Temporal lobe (tissue), 2 donors: ENCODE measurements around the gene ANKRD26.

DNA sequence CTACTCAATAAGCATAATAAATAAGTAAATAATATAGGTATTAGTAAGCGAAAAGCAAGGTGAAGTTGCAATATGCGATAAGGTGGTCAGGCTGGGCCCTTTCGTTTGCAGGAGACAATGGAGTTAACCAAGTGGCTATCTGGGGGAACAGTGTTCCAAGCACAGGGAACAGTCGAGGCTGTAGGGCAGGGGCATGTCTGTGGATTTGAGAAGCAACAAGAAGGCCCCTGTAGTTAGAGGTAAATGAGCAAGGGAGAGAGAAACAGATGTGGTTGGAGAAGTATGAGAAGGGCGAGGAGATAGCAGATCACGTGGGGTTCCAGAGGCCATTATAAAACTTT is 5.8 kb downstream of the APBB1IP start:
- RAMPAGE, long total RNA, result no peak

DNA sequence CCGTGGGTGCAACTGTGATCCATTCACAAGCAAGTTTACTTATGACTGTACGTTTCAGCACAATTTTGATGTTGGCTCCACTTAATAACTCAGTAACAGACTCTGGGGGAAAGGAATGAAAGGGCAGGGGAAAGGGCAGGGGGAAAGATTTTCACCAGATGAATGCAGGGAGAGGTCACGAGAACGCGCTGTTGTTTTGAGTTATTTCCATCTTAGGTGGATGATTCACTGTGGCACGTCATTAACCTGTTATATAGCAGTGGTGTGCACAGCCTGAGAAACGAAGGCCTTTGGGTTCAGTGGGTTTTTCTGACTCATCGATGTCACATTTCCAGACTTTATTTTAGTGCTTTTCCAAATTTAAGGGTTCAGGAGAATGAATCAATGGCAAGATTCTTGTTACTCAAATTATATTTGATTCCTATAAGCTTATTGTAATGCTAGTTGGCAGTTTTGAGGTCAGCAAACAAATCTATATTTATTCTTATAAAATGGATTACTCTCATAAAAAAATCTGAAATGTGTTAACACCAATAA is 49.4 kb downstream of the APBB1IP start:
- RAMPAGE, long total RNA, result no peak

DNA sequence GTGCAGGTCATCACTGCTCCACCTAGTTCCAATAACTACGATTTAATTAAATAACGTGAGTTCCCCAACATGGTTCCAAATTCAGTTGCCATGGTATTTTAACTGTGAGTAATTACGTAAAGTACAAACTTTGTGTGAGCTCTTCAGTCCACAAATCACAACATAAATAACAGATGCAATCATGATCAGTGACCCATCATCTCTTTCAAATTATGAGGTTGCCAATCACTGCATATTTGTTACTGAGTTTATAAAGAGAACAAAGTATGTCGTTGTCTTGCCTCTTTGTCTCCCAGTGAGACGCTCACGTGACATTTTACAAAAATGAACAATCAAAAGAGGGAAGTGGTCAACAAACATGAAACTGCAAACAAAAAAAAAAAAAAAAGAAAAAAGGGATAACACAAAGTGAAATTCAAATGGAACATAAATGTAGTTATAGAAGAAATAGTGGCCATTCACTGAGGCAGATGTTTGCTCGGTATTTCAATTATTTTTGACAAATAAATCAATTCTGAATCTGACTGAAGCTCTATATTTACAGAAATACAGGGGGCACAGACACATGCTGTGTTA is 122.7 kb upstream of the PDSS1 start:
- RAMPAGE, long total RNA, result no peak

DNA sequence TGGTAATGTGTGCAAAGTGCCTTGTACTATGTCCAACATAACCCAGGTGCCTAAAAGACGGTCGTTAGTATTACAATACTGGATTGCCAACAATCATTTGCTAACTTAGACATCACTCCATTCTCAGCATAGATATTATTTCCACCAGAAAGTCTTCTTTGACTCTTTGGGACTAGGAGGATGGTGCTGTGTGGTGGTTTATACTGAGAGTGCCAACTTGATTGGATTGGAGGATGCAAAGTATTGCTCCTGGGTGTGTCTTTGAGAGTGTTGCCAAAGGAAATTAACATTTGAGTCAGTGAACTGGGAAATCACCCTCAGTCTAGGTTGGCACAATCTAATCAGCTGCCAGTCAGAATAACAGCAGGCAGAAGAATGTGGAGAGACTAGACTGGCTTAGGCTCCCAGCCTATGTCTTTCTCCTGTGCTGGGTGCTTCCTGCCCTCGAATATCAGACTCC is 85.1 kb upstream of the PDSS1 start:
- RAMPAGE, long total RNA, result no peak

DNA sequence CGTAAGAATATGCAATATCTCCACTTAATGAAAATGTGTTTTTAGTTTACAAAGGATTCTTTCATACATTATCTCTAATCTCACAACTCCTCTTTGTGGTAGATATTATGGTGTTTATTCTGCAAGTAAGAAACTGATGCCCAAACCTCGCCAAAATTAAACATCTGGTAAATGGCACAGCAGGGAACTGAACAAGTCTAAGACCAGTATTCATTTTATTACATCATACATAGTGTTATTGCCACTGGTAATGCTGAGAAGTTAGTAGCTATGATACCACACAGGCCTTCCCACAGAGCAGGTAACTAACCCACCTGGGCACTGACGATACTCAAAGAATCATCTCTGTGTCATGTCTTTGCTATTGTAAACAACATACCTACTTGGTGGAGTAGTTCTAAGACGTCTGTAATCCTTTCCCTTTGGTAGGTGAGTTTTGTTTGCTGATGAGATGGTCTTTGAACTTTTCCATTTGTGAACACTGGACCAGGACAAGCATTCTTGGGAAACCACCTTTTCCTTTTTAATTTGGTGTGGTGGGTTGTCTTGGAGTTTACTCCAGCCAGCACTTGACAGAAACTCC is 40.8 kb downstream of the PDSS1 start:
- RAMPAGE, long total RNA, result no peak

- RAMPAGE, long total RNA, result no peak
Observed at GRCh38 chr10:26858060-26858477, 2.7 kb downstream of the ABI1 start.

DNA sequence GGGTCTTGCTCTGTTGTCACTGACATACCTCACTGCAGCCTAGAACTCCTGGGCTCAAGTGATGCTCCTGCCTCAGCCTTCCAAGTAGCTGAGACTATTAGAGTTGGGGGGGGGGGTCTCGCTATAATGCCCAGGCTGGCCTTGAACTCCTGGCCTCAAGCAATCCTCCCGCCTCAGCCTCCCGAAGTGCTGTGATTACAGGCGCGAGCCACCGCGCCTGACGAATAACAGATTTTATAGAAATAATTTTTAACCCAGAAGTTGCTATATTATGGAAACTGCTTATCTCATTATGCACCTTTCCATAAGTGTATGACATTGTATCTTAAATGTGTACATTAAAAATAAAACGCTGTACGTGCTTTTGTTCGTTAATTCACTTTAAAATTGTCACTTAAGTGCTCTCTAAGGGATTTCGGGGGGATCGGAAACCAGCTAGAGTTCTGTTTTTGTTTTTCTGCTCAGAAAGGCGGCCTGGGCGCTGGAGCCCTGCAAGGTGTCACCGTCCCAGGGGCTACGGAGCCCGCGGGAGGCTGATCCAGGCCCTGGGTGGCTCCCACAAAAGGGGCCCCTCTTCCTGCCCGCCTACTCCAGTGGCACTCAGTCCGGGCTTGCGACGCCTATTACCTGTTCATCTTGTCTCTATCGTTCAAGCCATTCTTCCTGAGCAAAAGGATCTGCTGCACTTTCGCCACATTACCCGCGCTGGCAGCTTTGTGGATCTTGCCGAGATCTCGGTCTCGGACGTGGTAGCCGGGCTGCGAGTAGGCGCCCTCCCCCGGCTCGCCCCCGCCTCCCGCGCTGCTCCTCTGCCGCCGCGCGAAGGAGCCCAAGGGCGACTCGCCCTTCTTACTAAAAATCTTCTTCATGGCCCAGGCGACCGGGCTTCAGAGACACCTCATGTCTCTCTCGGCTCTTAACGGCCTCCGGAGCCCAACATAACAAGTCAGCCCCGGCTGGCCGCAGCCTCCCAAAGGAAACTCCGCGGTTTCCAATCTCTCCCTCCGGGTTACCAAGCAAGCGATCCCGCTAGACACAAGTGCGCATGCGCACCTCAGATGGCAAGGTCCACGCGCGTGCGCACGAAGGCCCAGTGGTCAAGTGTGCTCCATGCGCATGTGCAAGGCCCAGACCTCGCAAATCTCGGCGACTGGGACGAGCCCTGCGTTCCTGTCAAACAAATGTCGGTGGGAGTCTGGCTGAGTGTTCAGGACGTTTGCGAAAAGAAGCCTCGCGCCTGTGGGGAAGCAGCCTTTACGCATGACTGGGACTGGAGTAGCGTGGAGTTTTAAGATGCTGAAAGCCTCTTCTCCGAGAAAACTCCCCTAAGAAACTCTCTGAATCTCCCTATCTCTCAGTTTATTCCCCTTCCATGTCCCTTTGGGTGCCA is at the start of gene ANKRD26:
Gene ANKRD26, minus strand, starts transcription at position 1,037 of the 1,390 bp plus-strand sequence.
- RAMPAGE, long total RNA, result no peak

GRCh38 chr10:27125221-27125703 is 25.0 kb upstream of the ANKRD26 start:
- RAMPAGE, long total RNA, result no peak

DNA sequence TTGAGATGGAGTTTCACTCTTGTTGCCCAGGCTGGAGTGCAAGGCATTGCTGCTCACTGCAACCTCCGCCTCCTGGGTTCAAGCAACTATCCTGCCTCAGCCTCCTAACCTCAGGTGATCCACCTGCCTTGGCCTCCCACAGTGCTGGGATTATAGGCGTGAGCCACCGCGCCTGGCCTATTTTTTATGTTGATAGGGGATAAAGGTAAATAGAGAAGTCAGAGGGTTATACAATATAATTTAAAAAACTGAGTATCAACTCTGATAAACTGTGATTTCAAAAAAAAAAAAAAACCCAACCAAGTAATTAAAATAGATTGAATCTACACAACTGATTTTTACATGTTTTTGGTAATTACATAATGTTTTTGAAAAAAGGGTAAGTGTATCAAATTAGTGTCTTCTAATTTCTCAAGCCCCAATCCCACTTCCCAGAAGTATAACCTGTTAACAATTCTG is 17.4 kb downstream of the YME1L1 start:
- RAMPAGE, long total RNA, result no peak

GRCh38 chr10:27154186-27154274 is 154 bp downstream of the YME1L1 start:
- RAMPAGE, long total RNA, result no peak

DNA sequence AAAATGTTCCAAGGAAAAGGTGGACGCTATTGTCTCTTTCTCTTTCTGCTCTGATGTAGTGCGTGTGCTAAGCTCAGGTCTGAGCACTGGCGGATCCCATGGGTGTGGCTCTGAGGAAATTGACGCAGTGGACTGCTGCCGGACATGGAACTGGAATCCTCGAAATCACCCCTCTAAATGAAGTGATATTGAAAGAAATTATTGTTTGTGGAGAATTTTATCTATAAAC is 22.2 kb upstream of the ACBD5 start:
- RAMPAGE, long total RNA, result no peak

- RAMPAGE, long total RNA, result no peak
Observed at GRCh38 chr10:27319522-27320539, 79.2 kb upstream of the ACBD5 start.

DNA sequence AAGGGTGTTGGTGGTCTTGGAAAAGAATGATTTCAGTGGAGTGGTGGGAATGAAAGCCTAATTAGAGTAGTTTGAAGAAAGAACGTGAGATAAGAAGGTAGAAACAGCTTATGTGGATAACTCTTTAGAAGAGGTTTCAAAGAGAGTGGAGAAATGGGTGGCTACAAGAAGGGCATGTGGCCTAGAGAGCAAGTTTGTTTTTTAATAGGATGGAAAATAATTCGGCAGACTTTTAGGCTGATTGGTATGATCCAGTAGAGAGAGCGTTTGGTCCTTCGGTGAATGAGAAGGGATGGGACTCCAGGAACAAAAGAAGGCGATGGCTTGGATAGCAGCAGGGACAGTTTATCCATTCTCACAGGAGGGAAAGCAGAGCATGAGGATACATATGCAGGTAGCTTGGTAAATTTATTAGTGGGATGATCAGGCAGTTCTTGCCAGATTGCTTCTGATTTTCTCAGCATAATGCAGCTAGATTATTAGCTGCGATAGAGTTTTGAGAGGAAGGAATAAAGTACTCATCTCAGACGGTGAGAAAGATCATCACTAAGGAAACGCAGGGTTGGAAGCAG is 32.8 kb downstream of the RAB18 start:
- RAMPAGE, long total RNA, result no peak

GRCh38 chr10:27997868-27998324 is 983 bp downstream of the ODAD2 start:
- RAMPAGE, long total RNA, result no peak

- RAMPAGE, long total RNA, result no peak
Observed at GRCh38 chr10:28301928-28302388, 906 bp downstream of the MPP7 start.

- RAMPAGE, long total RNA, result no peak
Observed at GRCh38 chr10:28303923-28304453, 1.1 kb upstream of the MPP7 start.

GRCh38 chr10:28387073-28387625 is 84.3 kb upstream of the MPP7 start:
- RAMPAGE, long total RNA, result no peak

DNA sequence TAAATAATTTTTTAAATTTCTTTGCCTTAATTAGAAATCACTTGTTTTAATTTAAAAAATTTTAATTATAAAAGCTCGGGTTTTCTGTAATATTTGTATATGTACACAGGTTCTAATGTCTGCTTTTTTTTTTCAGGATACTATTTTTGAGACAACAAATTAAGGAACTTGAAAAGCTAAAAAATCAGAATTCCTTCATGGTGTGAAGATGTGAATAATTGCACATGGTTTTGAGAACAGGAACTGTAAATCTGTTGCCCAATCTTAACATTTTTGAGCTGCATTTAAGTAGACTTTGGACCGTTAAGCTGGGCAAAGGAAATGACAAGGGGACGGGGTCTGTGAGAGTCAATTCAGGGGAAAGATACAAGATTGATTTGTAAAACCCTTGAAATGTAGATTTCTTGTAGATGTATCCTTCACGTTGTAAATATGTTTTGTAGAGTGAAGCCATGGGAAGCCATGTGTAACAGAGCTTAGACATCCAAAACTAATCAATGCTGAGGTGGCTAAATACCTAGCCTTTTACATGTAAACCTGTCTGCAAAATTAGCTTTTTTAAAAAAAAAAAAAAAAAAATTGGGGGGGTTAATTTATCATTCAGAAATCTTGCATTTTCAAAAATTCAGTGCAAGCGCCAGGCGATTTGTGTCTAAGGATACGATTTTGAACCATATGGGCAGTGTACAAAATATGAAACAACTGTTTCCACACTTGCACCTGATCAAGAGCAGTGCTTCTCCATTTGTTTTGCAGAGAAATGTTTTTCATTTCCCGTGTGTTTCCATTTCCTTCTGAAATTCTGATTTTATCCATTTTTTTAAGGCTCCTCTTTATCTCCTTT is 57.7 kb upstream of the BAMBI start:
- RAMPAGE, long total RNA, result no peak

DNA sequence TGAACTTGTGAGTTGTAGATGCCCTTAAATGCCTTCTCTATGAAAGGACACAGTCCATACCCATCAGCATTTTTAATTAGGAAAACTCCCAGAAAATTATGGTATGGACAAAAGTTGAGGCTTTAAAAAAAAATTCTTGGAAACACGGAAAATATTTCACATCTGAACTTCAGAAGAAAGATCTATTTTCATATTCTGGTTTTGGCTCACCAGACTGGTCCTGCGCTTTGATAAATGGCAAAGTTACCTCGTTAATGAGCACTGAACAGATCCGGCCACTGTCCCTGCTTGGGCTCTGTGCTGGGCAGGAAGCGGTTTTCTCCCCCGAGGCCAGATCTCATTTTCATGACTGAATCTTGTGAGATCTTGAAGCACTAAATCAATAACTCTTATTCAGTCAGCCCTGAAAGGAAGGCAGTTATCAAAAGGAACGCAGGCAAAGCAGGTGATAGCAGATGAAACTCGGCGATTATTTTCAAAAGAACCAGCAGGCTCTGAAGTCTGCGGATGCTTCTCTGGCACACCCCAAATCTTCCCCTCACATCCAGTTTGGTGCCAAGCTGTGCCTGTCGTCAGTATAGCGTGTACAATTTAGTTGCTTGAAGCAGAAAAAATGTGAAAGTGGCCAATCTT is 228.6 kb downstream of the BAMBI start:
- RAMPAGE, long total RNA, result no peak

- RAMPAGE, long total RNA, result no peak
Observed at GRCh38 chr10:28940480-28940958, 263.2 kb downstream of the BAMBI start.